Endothelial cell (in vitro differentiated cells): ENCODE measurements around a stretch of chr17.

DNA sequence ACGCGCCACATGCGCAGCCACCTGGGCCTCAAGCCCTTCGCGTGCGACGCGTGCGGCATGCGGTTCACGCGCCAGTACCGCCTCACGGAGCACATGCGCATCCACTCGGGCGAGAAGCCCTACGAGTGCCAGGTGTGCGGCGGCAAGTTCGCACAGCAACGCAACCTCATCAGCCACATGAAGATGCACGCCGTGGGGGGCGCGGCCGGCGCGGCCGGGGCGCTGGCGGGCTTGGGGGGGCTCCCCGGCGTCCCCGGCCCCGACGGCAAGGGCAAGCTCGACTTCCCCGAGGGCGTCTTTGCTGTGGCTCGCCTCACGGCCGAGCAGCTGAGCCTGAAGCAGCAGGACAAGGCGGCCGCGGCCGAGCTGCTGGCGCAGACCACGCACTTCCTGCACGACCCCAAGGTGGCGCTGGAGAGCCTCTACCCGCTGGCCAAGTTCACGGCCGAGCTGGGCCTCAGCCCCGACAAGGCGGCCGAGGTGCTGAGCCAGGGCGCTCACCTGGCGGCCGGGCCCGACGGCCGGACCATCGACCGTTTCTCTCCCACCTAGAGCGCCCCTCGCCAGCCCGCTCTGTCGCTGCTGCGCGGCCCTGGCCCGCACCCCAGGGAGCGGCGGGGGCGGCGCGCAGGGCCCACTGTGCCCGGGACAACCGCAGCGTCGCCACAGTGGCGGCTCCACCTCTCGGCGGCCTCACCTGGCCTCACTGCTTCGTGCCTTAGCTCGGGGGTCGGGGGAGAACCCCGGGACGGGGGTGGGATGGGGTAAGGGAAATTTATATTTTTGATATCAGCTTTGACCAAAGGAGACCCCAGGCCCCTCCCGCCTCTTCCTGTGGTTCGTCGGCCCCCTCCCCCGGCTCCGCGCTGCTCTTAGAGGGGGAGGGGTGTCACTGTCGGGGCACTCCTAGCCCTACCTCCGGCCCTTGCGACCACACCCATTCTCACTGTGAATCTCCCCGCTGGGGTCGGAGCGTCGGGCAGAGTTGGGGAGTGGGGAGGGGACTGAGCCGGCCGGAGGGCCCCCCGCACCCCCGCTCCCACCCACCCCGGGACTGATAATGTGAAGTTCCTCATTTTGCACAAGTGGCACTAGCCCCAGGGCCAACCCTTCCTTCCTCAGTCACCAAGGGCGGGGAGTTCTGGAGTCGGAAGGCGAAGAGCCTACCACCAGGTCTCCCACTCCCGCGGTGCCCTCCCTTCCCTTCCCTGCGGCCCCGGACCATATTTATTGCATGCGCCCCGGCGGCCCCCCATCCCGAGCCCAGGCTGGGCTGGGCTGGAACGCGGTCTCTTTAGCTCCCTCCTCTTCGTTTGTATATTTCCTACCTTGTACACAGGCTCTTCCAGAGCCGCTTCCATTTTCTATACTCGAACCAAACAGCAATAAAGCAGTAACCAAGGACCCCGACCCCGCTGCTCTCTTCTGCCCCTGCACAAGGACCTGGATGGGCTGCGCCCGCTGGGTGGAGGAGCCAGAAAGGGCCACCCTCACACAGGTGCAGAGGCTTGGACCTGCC is 3.9 kb downstream of the HIC1 start:
- PRO-cap, result no peak

GRCh38 chr17:2071394-2072617 is 16.9 kb downstream of the HIC1 start:
- PRO-cap, result no peak

DNA sequence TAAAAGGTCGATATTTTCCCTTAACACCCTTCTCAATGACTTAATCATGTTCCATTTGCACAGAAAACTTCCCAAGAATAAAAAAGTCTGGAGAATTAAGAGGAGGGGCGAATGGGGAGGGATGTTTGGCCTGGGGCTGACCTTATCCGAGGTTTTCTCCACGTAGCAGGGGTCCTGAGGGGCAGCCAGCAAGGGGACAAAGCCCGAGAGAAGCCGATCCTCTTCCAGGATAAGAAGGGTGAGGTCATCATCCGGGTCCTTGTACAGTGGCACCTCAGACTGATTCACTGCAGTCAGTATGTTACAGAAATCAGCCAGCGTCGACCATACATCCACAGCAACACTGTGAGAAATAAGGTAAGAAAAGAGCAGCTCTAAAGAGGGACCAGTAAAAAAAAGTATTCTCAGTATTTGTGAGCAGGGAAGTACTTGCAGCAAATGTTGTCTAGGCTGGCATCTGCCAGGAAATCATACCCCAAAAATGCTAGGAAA is 117.7 kb downstream of the HIC1 start:
- PRO-cap, result no peak

DNA sequence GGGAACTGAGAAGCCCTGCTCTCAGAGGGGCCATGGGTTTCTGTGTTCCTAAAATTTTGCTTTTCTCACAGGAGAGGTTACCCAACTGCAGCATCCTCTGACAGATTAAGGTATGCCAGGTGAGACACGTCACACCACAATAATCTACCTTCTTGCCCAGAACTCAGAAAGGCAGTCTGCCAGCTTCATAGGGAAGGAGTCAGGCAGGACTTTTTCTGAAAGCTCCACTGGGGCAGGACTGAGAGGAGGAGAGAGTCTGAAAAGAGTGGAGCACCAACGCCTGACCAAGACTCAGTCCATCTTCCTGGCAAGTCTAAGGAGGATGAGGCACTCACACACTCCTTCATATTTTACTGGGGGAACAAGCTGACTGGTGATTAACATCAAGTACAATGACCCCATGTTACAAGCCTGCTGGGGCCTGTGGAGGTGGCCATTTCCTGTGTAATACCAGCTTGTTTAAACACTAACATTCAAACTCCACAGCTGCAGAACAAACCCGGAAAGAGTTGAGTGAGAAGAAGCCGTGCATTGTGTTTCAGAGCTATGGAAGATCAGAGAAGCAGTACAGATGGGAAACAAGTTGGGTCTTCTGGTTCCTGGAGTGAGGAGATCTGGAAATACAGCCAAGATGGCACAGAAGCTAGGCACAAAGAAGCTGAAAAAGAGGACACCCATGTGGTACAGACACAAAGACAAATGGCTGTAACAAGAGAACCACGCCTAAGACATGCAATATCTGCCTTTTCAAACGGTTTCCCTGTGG is 122.4 kb downstream of the HIC1 start:
- PRO-cap, result no peak

DNA sequence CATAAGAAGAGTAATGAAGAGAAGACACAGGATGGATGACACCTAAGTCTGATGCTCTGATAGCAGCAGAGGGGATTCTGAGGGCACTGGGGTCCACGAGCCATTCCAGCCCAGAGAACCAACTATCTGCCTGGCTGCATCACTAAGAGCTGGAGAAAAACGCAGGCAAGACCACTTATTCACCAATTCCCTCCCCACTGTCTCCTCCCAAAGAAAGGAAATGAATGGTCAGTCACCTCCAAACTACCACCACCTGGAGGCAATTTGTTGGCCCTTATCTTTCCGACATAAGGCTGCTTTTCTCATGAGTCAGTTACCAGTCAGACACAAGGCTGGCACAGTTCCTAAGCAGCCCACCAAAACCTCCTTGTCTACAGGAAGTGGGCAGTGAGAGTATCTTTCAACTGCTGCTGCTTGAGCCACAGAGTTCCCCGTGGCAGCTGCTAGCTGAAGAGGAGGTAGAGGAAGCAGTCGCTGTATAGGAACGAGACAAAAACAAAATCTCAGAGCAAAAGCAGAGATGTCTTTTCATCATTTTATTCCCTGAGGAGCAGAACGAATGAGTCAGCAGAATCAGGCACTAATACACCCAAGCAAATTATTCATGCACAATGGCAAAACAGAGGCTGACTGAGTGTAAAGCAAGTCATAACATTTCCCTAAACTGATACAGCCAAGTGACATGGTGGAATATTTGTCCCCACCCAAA is 111.1 kb downstream of the SMG6 start:
- PRO-cap, result no peak

GRCh38 chr17:2230604-2231367 is 72.8 kb downstream of the SMG6 start:
- PRO-cap, result no peak

DNA sequence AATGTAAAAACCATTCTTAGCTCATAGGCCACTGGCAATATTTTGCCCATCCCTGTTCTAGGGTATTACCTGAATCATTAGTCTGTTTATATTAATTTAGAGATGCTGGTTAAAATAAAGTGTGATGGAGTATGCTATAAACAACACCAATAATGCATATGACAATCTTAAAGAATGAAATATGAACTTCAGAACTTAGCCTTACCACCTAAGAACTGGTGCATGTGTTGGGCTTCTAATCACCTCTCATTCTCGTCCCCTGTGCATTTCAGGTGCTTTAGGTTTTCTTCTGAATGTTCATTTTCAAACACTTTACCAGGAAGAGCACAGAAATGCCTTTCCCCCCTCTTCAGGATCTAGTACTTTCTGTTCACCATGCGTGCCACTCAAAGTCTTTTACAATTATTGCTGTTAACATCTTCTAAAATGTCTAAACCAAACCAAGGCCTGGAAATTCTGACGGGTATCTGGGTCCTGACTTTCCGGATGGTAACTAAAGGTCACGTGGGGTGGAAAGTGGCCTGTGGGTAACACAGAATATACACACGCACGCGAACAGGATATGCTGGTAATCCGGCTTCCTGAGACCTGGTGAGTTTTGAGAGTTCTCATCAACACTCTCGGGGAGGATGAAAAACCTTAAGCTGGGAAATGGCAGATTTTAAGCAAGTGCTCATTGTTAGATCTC is 37.7 kb downstream of the SMG6 start:
- PRO-cap, result no peak

- PRO-cap, result no peak
Observed at GRCh38 chr17:2275758-2275962, 27.9 kb downstream of the SMG6 start.

DNA sequence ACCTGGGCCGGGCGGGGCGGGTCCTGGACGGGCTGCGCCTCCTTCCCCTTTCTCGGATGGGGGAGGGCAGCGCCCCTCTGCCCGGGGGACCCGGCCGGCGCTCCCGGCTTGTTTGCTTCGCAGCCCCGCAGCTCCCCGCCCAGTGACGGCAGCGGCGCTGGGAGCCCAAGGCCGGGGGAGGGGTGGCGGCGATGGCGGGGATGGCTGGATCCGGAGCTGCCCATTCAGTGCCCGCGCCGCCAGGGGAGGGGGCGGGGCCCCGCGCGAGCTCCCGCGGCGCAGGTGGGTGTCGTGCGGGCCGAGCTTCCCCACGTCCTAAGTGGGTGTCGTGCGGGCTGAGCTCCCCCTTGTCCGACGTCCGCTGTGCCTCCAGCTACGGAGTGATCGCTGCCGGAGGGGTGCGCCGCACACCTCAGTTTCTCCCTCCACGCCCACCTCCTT is 567 bp downstream of the SGSM2 start:
- PRO-cap, result bidirectional peak, plus-strand start at position 220 of the sequence, minus-strand start at position 144 of the sequence; unidirectional peak, minus-strand start at position 382 of the sequence

DNA sequence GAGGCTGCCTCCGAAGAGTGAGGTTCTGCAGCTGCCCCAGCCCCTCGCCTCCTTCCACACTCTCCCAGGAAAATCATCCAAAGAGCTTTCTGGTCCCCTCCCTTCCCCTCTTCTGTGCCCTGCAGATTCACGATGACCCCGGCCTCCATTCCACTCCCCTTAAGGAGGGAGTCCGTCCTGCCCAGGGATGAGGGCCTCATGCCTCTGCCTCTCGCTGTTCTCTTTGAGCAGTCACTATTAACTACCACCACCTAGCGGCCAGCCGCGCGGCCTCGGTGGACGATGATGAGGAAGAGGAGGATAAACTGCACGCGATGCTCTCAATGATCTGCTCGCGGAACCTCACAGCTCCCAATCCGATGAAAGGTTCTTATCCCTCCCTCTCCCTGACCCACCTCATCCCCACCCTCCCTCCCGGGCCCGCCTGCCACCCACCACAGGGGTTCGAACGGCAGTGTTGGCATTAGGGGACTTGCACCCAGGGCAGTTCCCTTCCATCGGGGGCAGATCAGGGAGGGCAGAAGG is 29.8 kb downstream of the SGSM2 start:
- PRO-cap, result no peak

GRCh38 chr17:2385271-2385910 is 15.5 kb downstream of the MNT start:
- PRO-cap, result no peak

DNA sequence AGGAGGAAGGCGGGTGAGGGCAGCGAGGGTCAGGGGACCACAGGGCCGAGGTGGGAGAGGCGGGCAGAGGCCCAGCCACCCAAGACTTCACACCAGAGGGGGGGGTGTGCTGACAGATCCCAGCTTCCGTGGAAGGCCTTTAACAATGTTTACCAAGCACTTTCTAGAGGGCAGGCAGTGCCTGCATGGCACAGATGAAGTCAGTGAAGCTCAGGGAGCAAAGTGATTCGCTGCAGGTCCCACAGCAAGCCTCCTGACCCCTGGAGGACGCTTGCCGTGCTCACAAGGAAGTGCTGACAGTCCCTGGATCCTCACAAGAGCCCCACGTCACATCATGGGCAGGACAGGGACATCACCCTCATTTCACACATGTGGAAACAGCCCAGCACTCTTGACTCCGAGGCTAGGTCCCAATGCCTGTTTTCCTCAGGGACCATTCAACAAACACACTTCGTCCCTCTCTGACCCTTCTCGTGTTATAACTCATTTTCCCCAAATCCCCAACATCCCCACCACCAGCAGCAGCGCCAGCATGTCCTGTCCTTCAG is 5.0 kb downstream of the MNT start:
- PRO-cap, result no peak

DNA sequence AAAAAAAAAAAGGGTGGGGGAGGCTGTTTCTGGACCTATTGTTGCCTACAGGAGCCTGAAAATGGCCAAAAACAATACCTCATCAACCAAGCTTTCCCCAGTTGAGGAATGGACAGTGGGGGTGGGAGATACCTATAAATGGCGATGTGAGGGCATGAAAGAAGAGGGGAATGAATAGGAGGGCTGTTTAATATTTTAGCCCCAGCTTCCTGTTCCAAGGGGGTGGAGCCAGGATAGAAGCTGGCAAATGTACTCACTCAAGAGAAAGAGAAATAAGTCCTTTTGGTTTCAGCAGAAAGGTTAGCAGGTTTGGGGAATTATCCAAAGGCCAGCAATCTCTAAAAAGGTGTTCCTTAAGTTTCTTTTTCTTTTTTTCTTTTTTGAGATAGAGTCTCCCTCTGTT is 3.5 kb upstream of the MNT start:
- PRO-cap, result no peak

GRCh38 chr17:2604153-2604963 is 10.9 kb downstream of the PAFAH1B1 start:
- PRO-cap, result no peak

DNA sequence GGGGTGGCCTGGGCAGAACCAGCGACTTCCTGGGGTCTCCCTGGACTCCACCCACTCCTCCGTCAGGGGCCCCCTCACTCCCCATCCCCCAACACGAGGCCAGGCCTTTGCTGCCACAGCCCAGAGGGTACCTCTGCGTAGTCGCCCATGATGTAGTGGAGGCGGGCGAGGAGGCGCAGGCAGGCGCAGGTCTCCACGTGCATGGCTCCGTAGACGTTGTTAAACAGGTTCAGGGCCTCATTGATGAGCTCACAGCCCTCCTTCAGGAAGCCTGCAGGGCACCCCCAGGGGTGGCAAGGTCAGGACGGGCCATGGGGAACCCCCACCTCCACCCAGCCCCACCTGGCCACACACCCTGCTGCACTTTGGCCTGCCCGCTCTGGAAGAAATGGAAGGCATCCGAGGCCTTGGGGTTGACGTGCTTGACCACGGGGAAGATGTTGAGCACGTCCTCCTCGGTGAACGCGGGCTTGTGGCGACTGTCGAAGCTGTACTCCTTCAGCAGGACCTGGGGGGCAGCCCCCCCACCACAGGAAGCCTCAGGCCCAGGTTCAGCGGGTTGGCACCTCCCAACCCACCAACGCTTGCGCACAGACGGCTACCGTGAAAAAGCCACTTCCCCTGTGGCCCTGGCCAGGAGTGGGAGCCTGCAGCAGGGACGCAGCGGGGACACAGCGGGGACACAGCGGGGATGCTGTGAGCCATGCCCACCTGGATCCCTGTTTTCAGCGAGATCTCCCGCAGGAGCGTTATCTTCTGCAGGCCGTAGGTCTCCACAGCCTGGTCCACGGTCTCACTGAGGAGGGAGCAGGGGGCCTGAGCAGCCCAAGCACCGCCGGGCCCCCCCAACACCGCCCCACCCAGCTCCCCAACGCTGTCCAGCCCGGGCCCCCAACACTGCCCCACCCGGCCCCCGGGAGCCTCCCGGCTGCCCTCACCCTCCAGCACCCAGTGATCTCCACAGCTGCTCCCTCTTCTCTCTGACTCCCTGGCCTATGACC is 17.5 kb downstream of the CLUH start:
- PRO-cap, result no peak

DNA sequence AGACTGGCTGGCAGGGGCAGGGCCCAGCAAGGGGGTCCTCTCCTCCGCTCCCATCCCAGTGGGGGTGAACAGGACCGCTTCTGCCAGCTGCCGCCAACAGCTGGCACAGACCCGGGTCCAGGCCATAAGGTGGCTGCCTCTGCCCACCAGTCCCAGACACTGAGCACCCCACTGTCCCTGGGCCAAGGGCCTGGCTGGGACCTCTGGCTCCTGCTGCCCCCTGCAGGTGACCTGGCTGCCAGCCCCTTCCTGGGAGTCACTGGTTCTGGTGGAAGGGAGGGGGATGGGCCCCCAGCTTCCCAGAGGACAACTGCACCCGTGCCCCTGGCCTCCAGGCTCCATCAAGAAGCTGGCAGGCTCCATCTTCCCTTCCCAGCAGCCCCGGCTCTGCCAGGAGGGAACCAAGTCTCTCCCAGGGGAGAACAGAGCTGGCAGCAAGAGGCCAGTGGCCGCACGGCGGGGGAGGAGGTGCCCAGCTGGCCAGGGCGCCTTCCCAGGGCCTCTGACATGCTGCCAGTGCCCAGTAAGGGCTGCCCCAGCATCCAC is 3.9 kb downstream of the CLUH start:
- PRO-cap, result no peak

DNA sequence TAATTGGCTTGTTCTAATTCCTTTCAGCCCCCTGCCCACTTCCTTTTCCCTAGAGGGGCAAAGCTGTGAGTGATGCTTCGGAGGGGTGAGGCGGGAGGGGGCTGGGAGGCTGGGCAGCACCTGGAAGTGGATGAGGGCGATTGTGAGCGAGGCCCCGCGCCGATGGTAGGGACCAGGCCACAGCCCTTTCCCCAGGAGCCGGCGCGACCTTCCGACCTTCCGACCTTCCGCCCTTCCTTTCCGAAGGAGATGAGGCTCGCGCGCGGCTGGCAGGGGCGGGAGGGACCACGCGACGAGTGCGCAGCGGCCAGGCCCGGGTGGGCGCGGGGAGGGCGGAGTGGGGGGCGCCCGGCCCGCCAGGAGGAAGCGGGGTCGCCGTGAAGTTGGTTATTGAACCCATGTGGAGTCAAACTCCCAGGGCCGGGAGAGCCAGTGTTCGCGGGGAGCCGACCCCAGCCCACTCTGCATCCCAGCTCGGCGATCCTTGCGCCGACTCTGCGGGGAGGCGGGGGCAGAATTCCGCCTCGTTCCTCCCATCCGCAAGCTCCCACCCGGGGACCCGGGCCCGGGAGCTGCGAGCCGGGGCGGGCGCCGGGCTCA is 56.5 kb downstream of the RAP1GAP2 start:
- PRO-cap, result bidirectional peak, plus-strand start at position 542 of the sequence, minus-strand start at position 499 of the sequence

- PRO-cap, result no peak
Observed at GRCh38 chr17:2854744-2855058, 58.5 kb downstream of the RAP1GAP2 start.

DNA sequence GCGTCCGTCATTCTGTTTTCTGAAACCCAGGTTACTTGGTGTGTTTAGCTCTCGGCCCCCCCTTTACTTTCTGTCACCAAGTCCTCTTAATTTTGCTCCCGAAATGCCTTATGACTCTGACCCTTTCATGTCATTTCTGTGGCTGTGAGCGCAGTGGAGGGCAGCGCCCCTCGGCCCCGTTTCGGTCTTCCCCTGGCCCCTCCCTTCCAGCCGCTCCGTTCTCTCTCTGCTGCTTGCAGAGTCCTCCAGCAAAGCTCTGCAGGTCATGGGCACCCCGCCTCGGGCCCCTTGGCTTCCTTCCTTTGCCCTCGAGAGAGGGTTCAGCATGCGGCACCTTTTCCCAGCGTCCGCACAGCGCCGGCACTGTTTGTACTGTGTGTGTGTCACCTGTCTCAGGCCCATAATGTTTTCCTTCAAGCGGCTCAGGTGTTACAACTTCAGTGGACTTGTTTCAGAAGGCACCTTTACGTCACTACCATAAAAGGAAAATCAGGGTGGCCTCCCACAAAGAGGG is 98.5 kb downstream of the RAP1GAP2 start:
- PRO-cap, result no peak

GRCh38 chr17:3002410-3003396 is 60.7 kb downstream of the OR1D5 start:
- PRO-cap, result unidirectional peak, minus-strand start at chr17:3002817